AG09319 (cell line): ENCODE measurements around a stretch of chr12.

GRCh38 chr12:95962011-95962609 lies 19.0 kb downstream of the AMDHD1 start:
- RRBS = no CpG with 5 or more reads among the region's 13 CpGs

DNA sequence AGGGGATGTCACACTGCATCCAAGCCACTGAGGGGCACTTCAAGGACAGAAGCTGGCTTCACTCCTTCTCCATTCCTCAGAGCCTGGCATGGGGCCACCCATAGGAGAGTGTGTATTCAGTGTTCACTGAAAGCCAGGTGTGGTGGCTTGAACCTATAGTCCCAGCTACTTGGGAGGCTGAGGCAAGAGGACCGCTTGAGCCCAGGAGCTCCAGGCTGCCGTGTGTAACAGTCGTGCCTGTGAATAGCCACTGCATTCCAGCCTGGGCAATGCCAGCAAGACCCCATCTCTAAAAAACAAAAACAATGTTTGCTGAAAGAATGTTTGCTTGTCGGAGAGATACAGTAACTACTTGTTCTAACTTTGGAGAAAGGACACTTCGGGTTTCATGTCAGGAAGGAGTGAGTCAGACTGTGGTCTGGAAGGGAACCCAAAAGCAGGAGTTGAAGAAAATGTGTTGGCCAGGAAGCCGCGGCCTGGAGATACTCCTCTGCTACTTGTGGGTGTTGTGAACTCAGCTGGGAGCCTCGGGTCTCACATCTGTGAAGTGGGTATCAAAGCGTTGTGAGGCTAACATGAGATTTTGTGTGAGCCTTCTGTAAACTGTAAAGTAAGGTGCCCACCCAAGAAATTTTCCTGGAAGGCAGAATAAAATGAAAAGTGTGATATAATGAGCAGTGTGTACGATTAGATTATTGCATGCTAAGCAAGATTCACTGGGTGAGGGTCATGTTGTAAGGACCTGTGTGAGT lies 43.5 kb downstream of the ELK3 start:
- RRBS = no CpG with 5 or more reads among the region's 10 CpGs

DNA sequence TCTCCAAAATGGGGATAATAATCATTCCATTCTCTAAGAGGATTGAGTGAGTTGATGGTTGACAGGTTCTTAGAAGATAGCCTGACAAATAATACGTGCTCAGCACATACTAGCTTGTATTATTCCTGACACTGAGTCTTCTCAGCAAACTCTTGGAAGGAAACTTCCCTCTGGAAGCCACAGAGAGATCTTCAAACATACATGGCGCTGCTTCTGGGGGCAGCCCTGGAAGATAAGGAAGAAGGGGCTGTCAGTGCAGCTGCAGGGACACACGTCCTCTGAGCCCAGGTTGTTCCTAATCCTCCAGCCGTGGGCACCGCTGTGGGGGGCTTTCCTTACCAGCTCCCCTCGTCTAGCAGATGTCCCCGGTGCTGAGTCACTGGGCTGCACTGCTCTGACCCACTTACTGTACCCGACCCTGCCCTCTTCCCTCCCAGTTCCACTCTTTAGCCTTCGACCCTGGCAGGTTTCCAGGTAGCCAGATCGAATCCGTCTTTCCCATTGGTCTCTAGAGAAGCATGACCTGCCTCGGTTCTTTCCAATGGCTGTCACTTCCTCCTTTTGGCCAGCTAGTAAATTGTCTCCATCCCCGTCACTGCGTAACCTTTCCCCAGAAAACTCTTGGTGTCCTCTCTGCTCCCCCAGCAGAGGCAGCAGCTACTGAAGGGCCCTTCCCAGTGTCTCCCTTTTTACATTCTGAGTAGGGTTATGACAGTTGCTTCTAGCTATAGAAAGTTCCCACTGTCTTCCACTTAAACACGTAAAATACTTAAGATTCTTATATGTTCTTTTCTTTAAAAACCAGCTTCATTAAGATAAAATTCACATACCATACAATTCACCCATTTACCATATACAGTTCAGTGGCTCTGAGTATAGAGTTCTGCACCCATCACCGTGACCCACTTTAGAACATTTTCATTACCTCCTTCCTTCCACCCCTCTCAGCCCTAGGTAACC lies 48.5 kb downstream of the ELK3 start:
- RRBS = no CpG with 5 or more reads among the region's 16 CpGs

GRCh38 chr12:96400793-96401843 lies 879 bp upstream of the CDK17 start:
- RRBS = 0% methylated on average over 1 of the region's 23 CpGs

DNA sequence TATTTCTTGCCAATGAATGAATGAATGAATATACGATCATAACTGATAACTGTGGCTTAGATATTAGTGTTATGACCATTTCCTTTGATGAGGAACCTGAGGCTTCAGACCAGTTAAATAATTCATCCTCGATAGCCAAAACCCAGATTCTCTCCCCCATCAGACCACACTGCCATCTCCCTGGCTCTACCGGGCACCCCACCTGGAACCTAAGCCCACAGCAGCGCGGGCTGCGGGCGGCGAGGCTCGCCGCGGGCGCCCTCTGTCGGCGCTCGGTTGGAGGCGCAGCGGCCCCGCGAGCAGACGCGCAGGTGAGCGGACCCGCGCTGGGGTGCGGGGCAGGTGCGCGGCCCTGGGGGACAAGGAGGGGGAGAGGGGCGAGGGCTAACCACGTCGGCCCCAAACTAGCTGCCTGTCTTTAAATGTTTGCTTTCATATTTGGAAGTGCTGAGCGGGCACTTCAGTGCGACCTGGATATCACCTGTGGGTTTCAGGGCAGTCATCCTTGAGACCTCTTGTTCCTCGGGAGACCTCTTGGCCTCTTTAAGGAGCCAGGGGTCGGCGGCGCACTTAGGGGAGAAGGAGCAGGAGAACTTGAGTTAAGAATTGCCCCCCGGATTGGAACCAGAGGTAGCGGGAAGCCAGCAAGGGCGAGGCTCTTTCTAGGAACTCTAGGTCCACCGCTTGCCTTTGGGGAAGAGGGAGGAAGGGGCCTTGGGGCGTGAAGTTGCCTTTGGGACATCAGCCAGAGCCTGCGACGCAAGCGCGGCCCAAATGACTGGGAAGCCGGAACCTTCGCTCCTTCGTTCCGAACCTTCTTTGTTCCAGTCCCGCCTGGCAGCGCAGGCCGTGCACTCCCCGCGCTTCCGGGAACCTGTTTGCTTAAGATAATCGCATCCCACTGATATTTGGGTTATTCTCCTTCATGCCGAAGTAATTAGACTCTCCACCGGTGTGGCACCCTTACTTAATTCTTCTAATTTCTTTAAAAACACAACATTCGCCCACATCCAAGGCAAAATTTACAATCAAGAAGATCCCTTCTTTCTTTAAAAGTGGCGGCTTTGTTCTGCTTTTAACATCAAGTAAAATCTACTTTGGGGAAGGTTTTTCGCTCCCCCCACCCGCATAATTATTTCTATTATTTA lies 78.7 kb downstream of the NEDD1 start:
- RRBS = 9% methylated on average over 12 of the region's 62 CpGs

- RRBS = no CpG with 5 or more reads among the region's 3 CpGs
These were observed 235.9 kb downstream of the NEDD1 start for GRCh38 chr12:97143037-97143336.

DNA sequence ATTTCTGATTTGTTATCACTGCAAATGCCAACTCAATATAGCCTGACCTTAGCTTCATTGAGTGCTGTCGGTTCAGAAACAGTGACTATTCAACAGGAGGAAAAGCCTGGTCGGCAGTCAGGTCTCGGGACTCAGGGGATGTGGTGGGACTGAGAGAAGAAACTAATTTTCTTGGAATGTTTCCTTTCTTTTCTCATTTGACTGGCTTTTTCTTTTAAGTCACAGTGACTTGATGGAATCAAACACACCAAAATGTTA lies 549.7 kb downstream of the NEDD1 start:
- RRBS = no CpG with 5 or more reads among the region's 3 CpGs

DNA sequence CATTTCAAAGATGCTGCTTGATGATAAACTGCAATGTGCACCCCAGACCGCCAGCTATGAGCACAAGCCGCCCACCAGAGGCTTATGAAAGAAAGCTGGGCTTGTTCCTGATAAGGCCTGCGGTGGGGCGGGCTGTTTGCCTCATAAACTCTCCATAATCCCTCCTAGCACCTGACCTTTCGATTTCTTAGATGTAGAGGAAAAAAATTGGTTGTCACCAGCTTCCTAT lies 759.3 kb upstream of the TMPO start:
- RRBS = no CpG with 5 or more reads among the region's 5 CpGs

DNA sequence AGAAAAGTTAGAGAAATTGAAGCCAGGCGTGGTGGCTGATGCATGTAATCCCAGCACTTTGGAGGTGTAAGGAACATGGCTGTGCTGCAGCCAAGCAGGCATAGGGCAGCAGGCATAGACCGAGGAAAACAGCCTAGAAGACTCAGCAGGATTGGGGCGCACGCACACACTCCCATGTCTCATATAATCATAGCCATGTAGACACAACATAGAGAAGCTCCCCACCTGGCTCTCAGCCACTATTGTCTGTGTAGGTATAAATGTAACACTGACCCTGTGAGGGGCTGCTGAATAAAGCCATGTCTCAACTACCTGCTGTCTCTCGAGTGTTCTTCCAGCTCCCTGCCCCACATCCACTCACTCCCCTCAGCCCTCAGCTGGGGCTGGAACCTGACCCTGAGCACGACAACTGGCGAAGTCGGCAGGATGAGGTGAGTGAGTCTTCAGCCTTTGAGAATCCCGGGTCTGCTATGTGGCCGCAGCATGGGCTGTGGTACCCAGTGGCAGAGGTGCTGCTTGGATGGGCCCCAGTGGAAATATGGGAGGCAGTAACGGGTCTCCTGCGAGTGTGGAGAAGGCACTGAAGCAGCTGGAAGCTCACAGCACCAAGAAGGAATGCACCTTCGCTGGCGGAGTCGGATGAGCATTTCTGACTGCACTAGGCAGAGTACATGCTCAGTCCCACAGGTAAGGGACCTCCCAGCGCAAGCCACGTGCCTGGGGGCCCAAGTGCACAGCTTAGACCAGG lies 95.7 kb upstream of the TMPO start:
- RRBS = no CpG with 5 or more reads among the region's 17 CpGs

DNA sequence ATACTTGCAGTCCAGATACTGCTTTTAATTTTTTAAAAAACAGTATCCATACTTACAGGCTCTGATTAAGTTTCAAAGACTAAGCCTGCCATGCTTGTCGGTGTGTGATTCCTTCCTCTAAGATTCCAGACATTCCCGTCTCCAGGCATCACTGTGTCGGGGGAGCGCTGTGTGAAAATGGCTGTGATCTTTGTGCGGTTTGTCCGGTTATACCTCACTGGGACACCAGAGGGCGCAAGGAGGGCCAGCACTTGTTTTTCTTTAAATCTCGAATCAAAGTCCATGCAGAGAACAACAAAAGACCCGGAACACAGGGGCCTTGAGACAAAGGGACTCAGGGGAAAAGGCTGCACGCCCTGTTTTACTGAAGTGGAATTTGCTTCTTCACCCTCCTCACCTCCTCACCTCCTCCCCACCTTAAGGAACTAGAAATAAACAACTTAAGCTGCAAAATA lies 24.4 kb upstream of the TMPO start:
- RRBS = 0% methylated on average over 3 of the region's 10 CpGs

DNA sequence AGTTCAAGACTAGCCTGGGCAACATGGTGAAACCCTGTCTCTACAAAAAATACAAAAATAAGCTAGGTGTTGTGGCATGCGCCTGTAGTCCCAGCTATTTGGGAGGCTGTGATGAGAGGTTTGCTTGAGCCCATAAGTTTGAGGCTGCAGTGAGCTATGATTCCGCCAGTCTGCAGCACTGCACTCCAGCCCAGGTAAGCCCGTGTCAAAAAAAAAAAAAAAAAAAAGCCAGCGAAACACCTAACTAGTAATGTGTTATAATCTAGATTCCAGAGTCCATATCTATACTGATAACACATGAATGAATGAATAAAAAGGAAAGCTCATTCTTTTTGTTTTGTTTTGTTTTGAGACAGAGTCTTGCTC lies 18.5 kb upstream of the SLC25A3 start:
- RRBS = no CpG with 5 or more reads among the region's 4 CpGs

DNA sequence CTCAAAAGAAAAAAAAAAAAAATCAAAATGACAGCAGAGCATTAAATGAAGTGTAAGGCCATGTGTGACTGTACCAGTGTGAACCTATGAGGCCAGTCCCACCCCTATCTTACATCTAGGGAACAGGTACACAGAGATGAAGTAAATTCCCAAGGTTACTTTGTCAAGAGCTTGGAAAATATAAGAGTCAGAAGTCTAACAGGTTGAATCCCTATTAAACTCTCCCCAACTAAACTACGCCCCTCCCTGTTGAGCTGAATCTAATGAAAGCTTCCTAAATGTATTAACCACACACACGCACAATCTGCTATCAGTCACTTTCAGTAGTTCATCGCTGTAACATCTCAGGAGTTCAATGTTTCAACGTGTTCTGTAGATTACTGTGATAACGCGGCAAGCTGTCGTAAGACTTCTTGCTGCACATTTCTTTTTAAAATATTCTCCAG lies 745 bp upstream of the SLC25A3 start:
- RRBS = no CpG with 5 or more reads among the region's 7 CpGs

DNA sequence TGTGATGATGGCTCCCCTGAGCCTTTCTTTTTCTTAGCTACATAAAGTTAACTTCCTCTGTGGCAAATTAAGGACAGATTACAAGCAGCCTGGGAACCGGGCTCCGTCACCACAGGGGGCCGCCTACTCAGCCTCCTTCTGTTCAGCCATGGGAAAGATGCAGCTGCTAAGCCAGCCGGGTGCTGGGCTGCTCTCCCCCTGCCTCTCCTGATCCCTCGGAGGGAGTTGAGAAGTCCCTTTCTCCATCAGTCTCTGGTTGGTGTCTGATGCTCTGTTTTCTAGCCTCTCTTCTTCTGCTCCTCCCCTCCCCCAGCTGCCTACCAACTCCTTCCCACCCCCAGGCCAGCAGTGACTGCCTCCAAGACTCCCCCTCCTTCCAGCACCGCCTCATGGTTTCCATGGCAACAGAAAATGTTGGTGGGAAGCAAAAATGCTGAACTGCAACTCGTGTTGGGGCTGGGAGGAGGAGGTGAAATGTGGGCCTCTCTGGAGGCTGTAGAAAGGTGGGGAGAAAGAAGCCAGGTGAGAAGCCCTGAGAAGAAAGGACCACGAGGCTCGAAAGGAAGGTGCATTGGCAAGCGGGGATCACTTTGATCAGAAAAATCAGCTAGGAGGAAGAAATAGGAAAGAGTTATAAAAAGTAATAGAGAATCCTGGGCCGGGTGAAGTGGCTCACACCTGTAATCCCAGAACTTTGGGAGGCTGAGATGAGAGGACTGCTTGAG lies 486.8 kb downstream of the APAF1 start:
- RRBS = 8% methylated on average over 4 of the region's 11 CpGs

- RRBS = no CpG with 5 or more reads among the region's 6 CpGs
These were observed 47.2 kb upstream of the GARIN6 start for GRCh38 chr12:99600261-99600889.

DNA sequence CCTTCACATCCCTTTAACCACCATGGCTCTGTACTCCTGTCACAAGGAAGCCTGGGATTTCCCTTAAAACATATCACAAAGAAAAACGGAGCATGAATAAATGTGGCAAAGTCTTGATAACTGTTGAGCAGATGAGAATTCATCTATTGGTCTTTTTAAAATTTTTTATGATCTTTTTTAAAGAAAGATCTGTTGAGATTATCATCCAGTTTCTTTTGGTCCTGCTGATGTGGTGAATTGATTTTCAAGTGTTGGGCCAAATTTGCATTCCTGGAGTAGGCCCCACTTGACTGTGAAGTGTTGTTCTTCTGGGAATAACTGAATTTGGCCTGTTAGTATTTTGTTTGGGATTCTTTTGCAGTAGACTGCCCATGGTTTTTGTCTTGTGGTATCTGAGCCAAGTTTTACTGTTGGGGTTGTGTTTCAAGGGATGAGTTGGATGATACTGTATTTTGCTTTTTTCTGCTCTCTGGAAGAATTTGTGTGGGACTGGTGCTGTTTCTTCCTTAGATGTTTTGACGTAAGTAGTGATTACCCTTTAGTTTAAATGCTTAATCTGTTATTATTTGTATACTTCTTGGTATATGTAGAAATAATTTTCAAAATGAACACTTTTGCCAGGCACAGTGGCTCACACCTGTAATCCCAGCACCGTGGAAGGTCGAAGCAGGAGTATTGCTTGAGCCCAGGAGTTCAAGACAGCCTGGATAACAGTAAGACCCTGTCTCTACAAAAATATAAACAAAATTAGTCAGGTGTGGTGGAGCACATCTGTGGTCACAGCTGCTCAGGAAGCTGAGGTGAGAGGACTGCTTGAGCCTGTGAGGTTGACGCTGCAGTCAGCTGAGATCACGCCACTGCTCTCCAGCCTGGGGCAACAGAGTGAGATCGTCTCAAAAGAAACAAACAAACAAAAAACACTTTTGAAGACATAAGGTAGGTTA lies 4.1 kb upstream of the SYCP3 start:
- RRBS = no CpG with 5 or more reads among the region's 7 CpGs

GRCh38 chr12:101779657-101780012 lies 40.4 kb upstream of the SYCP3 start:
- RRBS = no CpG with 5 or more reads among the region's 6 CpGs

- RRBS = 6% methylated on average over 3 of the region's 19 CpGs
These were observed 690 bp upstream of the DRAM1 start for GRCh38 chr12:101876700-101877080.

GRCh38 chr12:101931337-101932330 lies 54.3 kb downstream of the DRAM1 start:
- RRBS = no CpG with 5 or more reads among the region's 5 CpGs

- RRBS = no CpG with 5 or more reads among the region's 5 CpGs
These were observed 55.0 kb downstream of the DRAM1 start for GRCh38 chr12:101932332-101932763.

- RRBS = no CpG with 5 or more reads among the region's 7 CpGs
These were observed 66.9 kb downstream of the IGF1 start for GRCh38 chr12:102413248-102413983.